Karpas-422 (cell line): ENCODE measurements around the gene TLE1.

DNA sequence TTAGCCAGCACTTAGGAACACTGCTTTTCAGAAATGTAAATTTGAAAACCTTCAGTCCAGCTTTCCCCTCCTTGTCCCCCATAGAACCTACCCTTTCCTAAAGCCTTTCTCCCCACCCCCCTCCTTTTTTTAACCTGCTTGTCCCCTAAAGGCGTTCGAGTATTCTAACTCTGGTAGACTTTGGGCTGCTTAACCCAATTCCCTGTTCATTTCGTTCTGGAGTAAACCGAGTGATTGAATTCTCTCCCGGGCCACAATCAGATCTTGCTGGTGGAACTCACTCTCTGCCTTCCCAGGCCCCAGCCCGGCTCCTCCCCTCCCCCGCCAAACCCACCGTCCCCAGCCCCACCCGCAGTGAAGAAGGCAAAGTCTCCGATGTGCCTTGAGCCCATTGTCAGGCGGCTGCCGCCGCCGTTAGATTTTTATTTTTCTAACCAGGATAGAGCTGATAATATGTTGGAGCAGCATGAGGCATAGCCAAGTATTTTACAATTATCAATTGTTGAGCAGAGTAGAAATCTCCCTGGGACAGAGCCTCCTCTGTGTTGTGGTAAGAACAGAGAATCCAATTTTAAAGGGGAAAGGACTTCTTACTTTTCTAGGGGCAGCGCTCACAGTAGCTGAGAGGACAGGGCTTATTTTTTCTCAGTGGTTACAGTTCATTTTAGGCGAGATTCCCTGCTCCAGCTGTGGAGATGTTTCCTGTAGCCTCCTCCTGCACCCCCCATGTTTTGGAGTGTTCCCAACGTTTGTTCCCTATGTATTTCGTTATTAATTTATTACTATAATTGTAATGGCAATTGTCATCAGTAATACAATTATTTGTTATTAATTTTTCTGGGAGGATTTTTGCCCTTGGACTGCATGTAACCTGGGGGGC, 1.2 kb downstream of the PSAT1 start:
- PRO-cap: no peak
- RAMPAGE, long total RNA: no peak

- PRO-cap: no peak
- RAMPAGE, long total RNA: no peak
Observed at GRCh38 chr9:78438265-78438715, 141.4 kb downstream of the PSAT1 start.

- PRO-cap: no peak
- RAMPAGE, long total RNA: no peak
Observed at GRCh38 chr9:78638446-78638826, 341.5 kb downstream of the PSAT1 start.

DNA sequence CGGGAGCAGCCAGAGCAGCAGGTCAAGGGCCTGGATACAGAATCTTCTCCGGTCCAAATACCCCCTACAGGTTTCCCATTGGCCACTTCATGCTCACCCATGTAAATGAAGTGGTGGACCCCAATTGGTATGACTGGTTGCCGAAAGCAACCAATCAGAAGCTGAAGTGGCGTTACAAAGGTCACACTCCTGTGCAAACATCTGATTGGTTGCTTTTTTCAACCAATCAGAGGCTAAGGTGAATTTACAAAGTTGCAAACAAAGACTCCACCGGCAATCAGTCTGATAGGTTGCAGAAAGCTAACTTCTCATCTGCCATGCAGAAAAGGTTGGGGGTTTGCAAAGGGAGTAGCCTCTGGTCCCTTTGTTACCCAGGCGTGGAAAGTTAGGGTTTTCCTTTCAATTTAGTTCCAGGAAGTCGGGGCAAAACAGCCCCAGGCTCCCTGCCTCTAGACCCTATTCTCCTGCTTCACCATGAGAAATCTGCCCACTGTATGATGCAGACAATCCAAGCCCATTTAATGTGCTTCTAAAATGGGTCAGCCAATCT, 524.7 kb downstream of the PSAT1 start:
- PRO-cap: no peak
- RAMPAGE, long total RNA: no peak

DNA sequence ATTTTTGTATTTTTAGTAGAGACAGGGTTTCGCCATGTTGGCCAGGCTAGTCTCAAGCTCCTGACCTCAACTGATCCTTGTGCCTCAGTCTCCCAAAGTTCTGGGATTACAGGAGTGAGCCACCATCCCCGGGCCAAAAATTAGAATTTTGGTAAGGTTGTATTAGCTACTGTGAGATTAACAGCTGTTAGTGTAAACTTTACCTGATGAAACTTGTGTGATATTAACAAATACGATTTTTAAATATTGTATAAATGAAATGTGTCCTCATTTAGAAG, 478.8 kb upstream of the TLE4 start:
- PRO-cap: no peak
- RAMPAGE, long total RNA: no peak

- PRO-cap: no peak
- RAMPAGE, long total RNA: no peak
Observed at GRCh38 chr9:79686360-79686812, 114.6 kb downstream of the TLE4 start.

DNA sequence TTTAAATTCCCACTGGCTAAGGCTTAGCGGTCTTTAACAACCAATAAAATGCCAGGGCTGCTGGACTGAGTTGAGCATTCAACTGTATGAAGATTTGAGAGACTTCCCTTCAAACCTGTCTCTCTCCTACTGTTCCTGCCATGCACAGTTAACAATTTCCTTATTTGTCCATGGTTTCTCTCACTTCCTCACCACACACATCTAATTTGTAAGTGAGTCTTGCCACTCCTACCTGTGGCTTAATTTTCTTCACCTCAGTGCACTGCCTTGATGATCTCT, 398.9 kb downstream of the TLE4 start:
- PRO-cap: no peak
- RAMPAGE, long total RNA: no peak

DNA sequence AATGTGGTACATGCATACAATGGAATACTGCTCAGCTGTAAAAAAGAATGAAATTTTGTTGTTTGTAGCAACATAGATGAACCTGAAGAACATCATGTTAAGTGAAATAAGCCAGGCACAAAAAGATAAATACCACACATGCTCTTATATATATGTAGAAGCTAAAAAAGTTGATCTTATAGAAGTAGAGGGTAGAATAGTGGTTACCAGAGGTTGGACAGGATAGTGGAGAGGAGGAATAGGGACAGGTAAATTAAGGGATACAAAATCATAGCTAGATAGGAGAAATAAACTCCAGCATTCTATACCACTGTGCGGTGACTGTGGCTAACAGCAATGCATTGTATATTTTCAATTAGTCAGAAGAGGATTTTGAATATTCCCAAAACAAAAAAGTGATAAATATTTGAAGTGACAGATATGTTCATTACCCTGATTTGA, 414.8 kb downstream of the TLE1 start:
- PRO-cap: no peak
- RAMPAGE, long total RNA: no peak

GRCh38 chr9:81609569-81610188, 79.7 kb downstream of the TLE1 start:
- PRO-cap: no peak
- RAMPAGE, long total RNA: no peak

- PRO-cap: no peak
- RAMPAGE, long total RNA: no peak
Observed at GRCh38 chr9:81688782-81689687, at the start of gene TLE1. Gene TLE1 (minus strand): TSS chr9:81689547.

GRCh38 chr9:81690127-81691011, 1.0 kb upstream of the TLE1 start:
- PRO-cap: no peak
- RAMPAGE, long total RNA: no peak

- PRO-cap: no peak
- RAMPAGE, long total RNA: no peak
Observed at GRCh38 chr9:81879218-81879634, 49.0 kb upstream of the SPATA31D4 start.

DNA sequence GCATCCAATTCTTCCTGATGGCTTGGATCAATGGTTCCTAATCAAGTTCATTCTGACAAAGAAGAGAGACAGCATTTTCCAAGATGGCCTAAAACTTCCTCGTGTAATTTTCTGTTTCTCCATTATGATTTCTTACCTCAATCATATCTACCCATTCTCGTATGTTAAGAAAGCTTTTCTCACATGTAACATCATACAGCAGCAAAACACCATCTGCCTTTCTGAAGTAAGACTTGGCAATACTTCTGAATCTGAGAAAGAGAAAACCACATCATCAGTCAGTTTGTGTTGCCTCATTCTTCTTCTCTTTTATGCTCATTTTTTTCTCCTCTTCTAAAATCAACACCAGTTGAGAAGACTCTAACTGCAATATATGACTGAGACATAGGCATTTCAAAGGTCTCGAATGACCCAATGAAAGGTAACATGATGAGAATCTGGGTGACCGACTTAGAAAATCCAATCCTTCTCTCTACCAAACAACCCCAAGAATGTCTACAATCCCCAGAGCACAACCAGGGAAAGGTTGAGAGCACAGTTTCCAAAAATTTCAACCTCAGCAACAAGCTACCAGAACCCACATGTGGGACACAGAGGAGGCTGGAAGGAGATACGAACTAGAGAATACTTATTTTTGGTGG, 65.9 kb downstream of the RASEF start:
- PRO-cap: no peak
- RAMPAGE, long total RNA: no peak

- PRO-cap: no peak
- RAMPAGE, long total RNA: no peak
Observed at GRCh38 chr9:83000202-83000920, 62.6 kb downstream of the RASEF start.

DNA sequence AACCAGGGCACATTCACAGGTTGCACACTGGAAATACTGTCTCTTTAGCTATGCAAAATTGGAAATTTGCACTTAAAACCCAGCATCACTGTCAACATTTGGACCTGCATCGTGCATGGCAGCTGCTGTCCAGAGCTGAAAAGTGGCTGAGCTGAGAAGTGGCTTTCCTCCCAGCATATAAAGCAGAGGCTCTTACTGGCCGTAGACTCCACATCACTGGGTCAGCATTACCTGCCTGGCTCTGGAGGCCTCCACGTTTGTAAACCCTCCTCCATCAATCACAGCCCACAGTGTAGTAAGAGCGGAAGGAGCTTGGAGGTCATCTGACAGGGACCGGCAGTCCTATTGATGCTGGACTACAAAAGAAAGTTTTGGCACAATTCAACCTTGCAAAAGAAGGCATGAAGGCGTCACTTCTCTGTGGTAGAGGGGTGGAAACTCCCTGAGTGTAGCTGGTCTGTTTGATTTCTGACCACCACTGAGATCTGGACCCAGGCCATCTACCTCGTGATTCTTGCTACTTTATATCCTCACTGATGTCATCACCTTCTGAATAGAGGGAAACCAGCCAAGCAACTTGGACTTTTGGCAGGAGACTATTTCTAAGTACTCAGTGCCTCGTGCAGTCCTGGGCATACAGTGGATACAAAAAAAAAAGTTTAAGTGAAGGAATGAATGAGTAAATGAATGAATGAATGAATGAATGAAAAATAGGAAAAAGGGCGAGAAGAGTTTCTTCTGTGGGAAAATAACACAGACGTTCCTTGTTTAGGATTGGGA, 14.9 kb downstream of the RASEF start:
- PRO-cap: no peak
- RAMPAGE, long total RNA: no peak

DNA sequence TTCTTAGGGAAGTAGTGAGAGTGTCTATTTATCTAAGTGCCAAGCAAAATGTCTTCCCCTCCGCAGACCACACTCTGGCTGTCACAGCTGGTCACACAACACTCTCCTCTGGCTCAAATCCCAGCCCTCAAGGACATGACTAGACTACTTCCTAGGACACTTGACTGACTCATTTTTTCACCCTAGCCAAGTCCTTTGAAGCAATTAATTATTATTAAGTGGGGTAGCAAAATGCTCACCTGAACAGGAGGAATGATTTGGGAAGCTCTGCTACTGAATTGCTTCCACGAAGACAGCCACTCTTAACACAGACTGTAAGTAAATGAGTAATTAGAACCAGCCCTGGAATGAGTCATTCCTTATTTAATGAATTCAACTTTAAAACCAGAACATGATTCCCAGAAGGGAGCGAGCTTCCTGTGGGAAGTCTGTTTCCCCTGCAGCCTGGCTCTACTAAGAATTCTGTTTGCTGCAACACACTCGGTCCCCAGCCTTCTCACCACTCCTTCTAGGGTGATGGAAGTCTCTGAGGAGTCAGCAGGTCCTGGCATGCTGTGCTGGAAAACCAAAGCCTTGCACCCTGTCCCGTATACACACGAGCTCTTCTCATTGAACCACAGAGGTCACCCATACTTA, 218.5 kb upstream of the RASEF start:
- PRO-cap: no peak
- RAMPAGE, long total RNA: no peak

DNA sequence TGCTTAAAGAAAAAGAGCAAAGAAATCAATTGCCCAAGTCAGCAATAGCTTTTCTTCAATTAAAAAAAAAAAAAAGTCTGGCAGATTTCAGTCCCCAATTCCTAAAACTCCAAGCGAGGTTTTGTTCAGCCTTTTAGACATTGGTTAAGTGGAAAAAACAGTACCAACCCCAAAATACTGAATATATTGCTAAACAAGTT, 142.6 kb downstream of the FRMD3 start:
- PRO-cap: no peak
- RAMPAGE, long total RNA: no peak

- PRO-cap: no peak
- RAMPAGE, long total RNA: no peak
Observed at GRCh38 chr9:83451351-83451839, 86.8 kb downstream of the FRMD3 start.

GRCh38 chr9:83701697-83702029, 6.1 kb downstream of the UBQLN1 start:
- PRO-cap: no peak
- RAMPAGE, long total RNA: no peak

DNA sequence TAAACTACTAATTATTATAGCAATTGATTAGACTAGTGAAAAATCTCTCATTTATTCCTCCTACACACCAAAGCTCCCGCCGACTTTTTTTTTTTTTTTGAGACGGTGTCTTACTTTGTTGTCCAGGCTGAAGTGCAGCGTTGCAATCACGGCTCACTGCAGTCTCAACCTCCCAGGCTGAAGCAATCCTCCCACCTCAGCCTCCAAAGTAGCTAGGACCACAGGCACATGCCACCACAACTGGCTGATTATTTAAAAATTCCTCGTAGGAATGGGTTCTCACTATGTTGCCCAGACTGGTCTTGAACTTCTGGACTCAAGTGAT, 30.0 kb upstream of the UBQLN1 start:
- PRO-cap: no peak
- RAMPAGE, long total RNA: no peak